Zone of skin (tissue), 1 donor: Measurements from ENCODE around the genes H2AC13, TRIM27 and OR2J2.

- RRBS, result no CpG with 5 or more reads among the region's 49 CpGs
Observed at GRCh38 chr6:27667878-27669089, 139.4 kb downstream of the H2BC13 start.

GRCh38 chr6:27738341-27738674, 69.4 kb downstream of the H2BC13 start:
- RRBS, result no CpG with 5 or more reads among the region's 18 CpGs

DNA sequence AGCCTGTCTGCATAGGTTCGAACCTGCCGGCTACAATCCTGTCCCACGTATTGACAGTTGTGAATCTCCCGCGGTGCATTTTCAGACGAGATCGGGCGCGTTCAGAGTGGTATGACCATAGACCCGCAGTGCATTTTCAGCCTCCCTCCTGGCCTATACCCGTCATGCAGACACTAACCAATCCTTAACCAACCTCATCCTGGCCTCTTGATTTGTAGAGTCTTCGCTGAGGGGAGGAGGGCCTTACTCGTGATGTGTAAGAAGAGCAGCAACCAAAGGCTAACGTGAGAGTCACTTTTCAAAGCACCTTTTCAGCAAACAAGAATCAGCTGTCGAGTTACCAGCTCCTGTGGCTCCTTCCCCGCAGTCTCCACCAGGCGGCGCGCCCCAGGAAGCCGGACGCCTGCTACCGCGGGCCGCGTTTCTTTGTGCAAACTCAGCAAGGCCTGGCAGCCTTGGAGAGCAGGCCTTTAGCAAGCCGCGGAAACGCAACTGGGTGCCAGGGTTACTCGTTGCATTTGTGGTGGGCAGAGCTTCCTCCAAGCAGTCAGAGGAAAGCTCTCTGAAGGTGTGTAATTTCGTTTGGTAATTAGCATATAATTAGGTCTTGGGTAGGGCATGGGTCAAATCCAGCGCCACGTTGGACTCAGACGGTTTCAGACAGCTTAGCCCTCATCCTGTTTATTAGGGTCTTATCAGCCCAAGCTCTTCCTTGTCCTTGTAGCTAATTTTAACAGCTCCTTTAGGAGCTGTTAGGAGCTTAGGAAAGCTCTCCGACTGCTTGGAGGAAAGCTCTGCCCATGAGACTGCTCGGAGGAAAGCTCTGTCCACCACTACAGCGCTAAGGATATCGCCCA, 35.3 kb downstream of the H2BC13 start:
- RRBS, result 4% methylated on average over 2 of the region's 37 CpGs

GRCh38 chr6:27808080-27808351, at the start of gene H2AC13:
TSS of gene H2AC13 (plus strand) at chr6:27808173.
- RRBS, result no CpG with 5 or more reads among the region's 19 CpGs

GRCh38 chr6:27808769-27809276, 850 bp downstream of the H2AC13 start:
- RRBS, result no CpG with 5 or more reads among the region's 10 CpGs

- RRBS, result no CpG with 5 or more reads among the region's 14 CpGs
Observed at GRCh38 chr6:27864897-27865166, 285 bp upstream of the H2AC16 start.

DNA sequence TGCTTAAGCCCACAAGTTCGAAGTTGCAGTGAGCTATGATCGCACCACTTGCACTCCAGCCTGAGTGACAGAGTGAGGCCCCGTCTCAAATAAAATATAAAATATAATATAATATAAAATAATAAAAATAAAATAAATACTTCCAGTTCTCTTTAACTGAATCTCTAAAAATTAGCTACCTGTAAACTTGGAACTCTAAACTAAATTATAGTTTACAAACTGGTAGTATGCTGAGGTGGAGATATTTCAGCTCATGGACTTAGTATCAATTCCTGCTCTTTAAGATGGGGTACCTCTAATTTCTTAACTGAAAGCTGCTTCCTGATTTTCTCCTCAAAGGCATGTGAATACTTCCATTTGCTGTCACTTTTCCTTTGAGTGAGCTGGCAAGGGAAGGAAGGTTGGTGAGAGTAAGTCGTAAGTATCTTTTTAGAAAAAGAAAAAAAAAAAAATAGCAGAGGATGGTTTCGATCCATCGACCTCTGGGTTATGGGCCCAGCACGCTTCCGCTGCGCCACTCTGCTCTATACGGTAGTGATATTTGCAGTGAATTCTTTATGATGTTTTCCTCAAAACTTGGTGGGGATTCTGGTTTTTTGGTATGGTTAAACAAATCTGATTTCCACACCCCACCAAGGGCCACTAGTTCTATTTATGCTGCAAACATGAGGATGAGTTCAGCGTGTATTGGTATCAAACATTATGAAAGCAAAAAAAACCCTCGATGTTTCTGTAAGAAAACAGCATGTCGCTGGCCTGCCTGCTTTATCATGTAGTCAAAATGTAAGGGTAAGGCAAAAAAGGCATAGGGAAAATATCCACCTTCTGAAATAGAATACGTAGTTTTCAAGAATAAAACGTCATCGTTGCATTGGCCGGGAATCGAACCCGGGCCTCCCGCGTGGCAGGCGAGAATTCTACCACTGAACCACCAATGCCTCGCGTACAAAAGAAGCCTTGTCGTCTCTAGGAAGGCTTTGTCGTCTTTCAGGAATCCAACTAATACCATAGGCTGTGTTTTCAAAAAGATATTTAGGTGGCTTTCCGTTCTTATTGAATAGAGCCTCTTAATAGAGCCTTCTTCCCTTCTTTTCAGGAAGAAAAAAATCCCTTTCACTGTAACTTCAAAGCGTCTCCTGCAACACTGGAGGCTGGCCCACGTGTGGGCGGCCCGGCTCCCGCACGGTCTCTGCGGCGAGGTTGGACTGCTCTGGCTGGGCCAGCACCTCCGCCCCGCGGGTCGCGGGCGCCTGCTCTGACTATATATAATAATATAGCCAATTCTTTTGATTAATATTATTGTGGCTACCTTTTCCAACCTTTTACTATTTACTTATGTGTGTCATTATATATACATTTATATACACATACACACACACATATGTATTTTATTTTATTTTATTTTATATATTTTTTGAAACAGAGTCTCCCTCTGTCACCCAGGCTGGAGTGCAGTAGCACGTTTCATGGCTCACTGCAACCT, 9.4 kb downstream of the H2BC17 start:
- RRBS, result no CpG with 5 or more reads among the region's 42 CpGs

GRCh38 chr6:28090816-28091276, 10.5 kb downstream of the ZNF165 start:
- RRBS, result 18% methylated on average over 12 of the region's 23 CpGs

DNA sequence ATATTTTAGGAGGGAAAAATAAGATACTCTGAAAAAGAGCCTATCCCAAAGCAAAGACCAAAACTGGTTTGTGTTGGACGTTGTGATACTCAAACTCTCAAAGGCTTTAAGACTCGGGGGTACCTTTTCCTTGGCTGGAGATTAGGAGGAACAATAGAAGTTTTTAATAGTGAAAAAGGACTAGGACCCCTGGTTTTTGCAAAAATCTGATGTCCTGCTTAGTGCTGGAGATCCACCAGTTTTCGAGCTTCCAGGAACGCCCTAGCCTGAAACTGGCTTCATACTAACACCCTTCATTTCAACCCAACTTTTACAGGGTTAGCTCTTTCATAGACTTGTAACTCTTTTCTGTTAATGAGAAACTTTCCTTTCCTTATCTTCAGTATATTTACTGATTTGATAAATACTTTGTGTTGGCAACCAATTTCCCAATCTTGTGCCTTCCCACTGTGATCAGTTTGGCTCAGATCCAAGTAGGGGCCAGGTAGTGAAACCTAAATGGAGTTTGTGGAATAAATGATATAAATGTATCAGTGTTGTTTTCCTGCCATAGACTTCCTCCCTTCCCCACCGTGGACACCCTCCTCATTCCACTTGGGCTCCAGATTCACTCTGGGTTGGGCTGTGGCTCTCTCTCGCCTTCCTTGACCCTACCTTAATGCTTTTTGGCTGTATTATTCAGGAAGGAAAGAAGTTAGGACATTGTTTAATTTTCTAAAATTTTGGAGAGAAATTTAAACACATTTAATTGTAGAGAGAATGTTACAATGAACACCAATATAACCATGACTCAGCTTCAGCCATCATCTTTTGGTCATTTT, 1.2 kb downstream of the ZKSCAN3 start:
- RRBS, result no CpG with 5 or more reads among the region's 6 CpGs

DNA sequence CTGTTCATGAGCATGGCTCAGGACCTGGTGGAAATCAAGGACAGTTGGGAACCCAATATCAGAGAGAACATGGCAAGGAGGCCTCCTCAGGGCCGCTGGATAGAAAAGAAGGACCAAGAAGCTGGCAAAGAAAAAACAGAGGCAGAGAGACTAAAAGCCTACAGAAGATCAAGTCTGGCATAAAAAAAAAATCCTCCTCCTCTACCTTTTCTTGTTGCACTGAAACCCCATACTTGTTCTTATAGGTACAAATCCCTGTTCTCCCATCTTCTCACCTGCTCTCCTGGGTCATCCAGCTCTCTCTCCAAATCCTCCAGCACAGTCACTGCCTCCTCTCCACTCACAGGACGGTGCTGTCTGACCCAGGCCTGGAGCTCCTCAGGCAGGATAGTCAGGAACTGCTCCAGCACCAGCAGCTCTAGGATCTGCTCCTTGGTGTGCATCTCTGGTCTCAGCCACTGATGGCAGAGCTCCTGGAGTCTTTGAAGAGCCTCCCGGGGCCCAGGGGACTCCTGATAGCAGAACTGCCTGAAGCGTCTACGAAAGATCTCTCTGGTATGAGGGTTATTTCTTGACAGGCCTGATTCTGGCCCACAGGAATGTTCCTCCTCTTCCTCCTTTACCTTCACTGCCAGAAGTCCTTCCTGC, 7.6 kb downstream of the ZSCAN23 start:
- RRBS, result no CpG with 5 or more reads among the region's 5 CpGs

- RRBS, result no CpG with 5 or more reads among the region's 34 CpGs
Observed at GRCh38 chr6:28542270-28543487, 17.0 kb downstream of the GPX5 start.

- RRBS, result no CpG with 5 or more reads among the region's 29 CpGs
Observed at GRCh38 chr6:28674166-28674723, 87.1 kb upstream of the SCAND3 start.

DNA sequence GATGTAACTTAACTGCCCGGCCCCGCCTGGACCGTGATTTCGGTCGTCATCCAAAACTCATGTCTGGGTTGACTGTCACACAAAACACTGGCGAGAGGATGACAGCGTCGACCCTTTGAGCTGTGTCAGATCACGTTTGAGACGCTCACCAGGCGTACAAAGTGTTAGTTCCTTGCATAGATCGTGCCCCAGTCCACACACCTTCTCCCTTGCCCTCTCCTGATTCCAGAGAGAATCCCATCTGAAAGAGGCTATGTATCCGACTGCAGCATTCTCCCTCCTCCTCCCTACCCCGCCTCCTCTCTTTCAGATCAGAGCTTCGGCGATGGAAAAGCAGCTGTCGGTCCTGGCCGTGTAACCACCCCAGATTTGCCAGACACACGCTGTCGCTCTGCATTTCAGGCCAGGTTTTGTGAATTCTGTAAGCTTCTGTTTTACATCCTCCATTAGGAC, 106.9 kb upstream of the SCAND3 start:
- RRBS, result no CpG with 5 or more reads among the region's 20 CpGs

DNA sequence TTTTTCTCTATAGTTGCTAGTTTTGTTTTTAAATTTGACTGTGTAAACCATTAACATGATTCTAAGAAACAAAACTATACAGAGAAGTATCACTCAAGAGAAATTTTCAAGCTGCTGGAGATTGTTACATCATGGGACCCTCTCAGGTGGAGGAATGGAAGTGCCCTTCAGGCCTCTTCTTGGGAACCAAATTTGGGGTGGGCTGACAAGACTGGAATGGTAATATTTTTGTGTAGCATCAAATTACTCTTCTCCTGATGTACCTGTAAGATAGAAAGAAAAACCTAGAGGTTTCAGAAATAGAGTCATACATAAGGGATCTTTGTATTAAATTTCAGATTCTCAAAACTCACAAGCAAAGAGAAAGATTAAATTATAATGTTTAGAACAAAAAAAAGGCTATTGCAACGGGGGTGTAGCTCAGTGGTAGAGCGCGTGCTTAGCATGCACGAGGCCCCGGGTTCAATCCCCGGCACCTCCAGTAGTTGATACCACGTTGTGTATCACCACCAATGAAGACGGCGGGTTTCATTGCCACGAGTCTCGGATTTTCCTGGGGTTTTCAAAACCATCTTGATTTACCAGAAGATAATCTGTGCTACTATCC, 132.3 kb upstream of the SCAND3 start:
- RRBS, result no CpG with 5 or more reads among the region's 11 CpGs

- RRBS, result no CpG with 5 or more reads among the region's 26 CpGs
Observed at GRCh38 chr6:28789373-28790163, 134.2 kb downstream of the TRIM27 start.

- RRBS, result no CpG with 5 or more reads among the region's 68 CpGs
Observed at GRCh38 chr6:28863357-28864752, 59.9 kb downstream of the TRIM27 start.

GRCh38 chr6:28897392-28897817, 26.4 kb downstream of the TRIM27 start:
- RRBS, result no CpG with 5 or more reads among the region's 1 CpG

- RRBS, result under 1% methylated on average over 17 of the region's 40 CpGs
Observed at GRCh38 chr6:28923812-28924200, at the start of gene TRIM27. TSS of gene TRIM27 (minus strand) at chr6:28923985.

GRCh38 chr6:29170701-29171034, at the start of gene OR2J2:
TSS of gene OR2J2 (plus strand) at chr6:29170907.
- RRBS, result no CpG with 5 or more reads among the region's 2 CpGs